Spleen (tissue), 7 donors: ENCODE results near the genes CACNB1 and RPL19.

- PRO-cap, 4 experiments: no peak in any of the 4 experiments
- RAMPAGE, long total RNA, 4 experiments: no peak in any of the 4 experiments
These were observed 675 bp upstream of the SRCIN1 start for GRCh38 chr17:38606367-38606887.

DNA sequence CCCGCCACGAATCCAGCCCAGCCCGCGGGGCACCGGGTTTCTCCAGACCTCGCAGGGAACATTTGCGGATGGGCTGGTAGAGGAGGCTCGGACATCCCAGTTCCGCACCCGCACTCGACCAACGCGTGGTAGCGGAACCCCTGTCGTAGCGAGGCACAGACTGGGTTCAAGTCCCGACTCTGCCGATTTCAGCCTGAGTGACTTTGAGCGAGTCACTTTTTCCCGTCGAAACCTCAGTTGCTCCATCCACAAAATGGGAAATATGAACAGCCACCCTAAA, 2.2 kb upstream of the MLLT6 start:
- PRO-cap, 4 experiments: peak in 1 of 4 experiments; most common minus-strand start position 116 of the sequence (in 1)
- RAMPAGE, long total RNA, 4 experiments: no peak in any of the 4 experiments

- PRO-cap, 4 experiments: no peak in any of the 4 experiments
- RAMPAGE, long total RNA, 4 experiments: no peak in any of the 4 experiments
These were observed 3.9 kb downstream of the MLLT6 start for GRCh38 chr17:38708554-38709728.

GRCh38 chr17:38711779-38712070, 6.7 kb downstream of the MLLT6 start:
- PRO-cap, 4 experiments: no peak in any of the 4 experiments
- RAMPAGE, long total RNA, 4 experiments: no peak in any of the 4 experiments

DNA sequence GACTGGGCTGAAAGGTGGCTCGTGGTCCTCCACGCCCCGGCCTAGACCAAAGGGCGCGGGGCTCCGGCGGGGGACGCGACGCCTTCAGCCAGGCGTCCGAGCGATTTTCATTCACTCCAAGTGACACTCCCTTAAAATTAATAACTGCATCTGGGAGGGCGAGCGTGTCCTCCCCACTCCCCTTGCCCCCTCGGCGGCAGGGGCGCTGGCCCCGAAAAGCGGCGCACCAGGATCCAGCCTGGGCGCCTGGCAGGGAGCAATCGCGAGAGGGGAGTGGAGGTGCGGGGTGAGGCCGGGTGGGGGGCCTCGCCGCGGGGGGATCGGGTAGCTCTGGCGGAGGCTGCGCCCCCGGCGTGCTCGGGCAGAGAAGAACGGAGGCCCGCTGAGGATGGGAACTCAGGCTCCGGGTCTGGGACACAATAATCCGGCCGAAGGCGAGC, 607 bp upstream of the PCGF2 start:
- PRO-cap, 4 experiments: no peak in any of the 4 experiments
- RAMPAGE, long total RNA, 4 experiments: no peak in any of the 4 experiments

GRCh38 chr17:38751350-38751613, 1.3 kb upstream of the PSMB3 start:
- PRO-cap, 4 experiments: peak in 1 of 4 experiments; most common minus-strand start chr17:38751557 (in 1)
- RAMPAGE, long total RNA, 4 experiments: no peak in any of the 4 experiments

DNA sequence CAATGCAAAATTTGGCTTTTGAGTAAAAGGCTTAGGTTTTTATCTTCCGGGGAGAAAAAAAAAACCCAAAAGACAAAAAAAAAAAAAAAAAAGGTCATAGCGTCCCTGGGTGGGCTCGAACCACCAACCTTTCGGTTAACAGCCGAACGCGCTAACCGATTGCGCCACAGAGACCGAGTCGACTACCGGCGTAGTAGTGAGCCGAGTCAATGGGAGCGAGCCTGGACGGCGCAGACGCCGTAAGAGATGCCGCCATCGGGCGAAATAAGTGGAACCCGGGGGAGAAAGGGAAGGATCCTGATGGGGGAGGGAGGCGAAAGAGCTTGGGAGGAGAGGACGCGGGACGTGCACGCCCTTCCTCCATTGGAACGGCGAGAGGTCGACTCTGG, 866 bp upstream of the PSMB3 start:
- PRO-cap, 4 experiments: peak in 4 of 4 experiments; most common plus-strand start position 164 of the sequence (in 3); most common minus-strand start position 180 of the sequence (in 3)
- RAMPAGE, long total RNA, 4 experiments: no peak in any of the 4 experiments

GRCh38 chr17:38796841-38797468, 2.4 kb downstream of the PIP4K2B start:
- PRO-cap, 4 experiments: no peak in any of the 4 experiments
- RAMPAGE, long total RNA, 4 experiments: start-site peak on the minus strand in 1 of 4 experiments, at chr17:38796839-38797092 at its widest, 10 reads per replicate

DNA sequence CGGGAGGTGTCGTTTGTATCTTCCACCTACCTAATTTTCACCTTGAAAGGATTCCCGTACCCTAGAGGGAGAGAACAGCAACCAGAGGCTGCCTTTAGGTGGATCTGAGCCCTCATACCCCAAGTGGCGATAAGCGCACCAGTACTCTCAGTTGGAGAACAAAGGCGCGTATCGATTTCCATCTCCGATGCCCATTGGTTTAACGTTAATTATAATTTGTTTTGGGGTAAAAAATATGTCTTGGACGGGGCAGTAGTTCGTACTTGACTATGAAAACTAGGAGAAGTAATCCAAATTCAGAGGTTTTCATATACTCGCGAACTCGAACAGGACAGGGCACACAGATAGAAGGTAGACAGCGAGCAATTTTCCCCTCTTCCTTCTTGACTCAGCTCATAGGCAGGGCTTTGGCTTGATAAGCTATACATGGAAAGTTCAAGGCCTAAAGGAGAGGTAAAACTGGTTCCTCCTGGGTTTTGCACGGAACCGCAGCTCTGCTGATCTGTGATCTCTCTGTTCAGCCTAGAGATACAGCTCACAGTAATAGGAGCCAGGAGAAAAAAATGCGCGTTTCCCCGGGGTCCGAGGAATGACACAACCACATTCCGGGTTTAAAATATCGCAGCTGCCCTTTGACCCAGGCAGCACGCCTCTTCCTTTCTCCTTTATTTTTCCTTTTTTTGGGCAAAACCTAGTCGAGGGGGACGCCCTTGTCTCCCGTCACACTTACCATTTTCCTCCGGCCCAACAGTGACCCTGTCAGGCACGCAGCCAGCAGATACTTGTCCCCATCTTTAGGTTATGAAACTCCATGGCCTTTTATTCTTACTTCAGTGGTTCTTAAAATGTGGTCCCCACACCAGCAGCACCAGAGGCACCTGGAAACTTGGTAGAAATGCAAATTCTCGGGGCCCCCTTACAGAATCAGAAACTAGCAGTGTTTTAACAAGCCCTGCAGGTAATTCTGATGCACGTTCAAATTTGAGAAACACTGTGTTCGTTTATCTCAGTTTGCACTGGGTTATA, 1.8 kb upstream of the LASP1 start:
- PRO-cap, 4 experiments: peak in 4 of 4 experiments; most common plus-strand start position 822 of the sequence (in 2); most common minus-strand start position 515 of the sequence (in 4)
- RAMPAGE, long total RNA, 4 experiments: no peak in any of the 4 experiments

- PRO-cap, 4 experiments: no peak in any of the 4 experiments
- RAMPAGE, long total RNA, 4 experiments: no peak in any of the 4 experiments
These were observed 21.8 kb downstream of the LASP1 start for GRCh38 chr17:38891389-38892275.

DNA sequence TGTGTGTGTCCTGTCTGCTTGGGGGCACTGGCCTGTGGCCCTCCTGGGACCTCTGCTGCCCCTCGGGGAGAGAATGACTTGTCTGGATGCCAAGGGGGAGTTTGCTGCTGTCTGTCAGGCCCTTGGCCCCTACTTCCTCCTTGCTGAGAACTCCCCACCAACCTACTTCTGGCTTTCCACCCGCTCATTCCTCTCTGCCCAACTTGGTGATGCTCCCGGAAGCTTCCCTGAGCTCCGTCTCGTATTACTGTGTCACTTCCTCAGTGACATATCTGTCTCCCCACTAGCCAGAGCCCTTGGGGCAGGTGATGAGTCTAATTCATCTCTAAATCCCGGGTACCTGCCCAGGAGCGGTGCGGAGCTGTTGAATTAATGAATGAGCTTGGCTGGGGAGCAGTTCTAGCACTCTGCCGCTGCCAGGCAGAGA, 45.3 kb downstream of the FBXO47 start:
- PRO-cap, 4 experiments: no peak in any of the 4 experiments
- RAMPAGE, long total RNA, 4 experiments: no peak in any of the 4 experiments

GRCh38 chr17:39002943-39003696, 35.9 kb upstream of the FBXO47 start:
- PRO-cap, 4 experiments: peak in 2 of 4 experiments; most common plus-strand start chr17:39003378 (in 1); most common minus-strand start chr17:39003113 (in 1)
- RAMPAGE, long total RNA, 4 experiments: no peak in any of the 4 experiments

DNA sequence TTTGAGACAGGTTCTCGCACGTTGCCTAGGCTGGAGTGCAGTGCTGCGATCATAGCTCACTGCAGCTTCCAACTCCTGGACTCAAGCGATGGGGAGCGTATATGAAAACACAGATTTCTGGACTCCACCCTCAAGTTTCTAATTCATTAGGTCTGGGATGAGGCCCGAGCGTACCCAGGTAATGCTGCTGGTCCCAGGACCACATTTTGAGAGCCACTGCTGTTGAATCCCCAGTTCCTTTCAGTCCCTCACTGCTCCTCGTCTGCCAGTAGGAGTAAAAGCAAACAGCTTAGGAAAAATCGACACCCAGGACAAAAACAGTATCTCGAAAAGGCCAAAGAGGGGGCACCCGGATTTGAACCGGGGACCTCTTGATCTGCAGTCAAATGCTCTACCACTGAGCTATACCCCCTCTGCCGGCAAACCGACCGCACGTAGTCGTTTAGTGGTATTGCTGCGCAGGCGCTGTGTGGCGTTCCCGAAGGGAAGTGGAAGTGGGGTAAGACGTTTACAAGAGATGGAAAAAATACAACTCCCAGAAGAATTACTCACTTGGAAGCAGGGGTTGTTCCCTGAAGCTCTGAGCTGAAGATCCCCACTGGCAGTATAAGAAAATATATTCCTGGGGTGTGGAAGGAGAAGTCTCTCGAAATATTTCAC, 2.1 kb upstream of the PLXDC1 start:
- PRO-cap, 4 experiments: peak in 4 of 4 experiments; most common plus-strand start position 475 of the sequence (in 4); most common minus-strand start position 418 of the sequence (in 4)
- RAMPAGE, long total RNA, 4 experiments: no peak in any of the 4 experiments

DNA sequence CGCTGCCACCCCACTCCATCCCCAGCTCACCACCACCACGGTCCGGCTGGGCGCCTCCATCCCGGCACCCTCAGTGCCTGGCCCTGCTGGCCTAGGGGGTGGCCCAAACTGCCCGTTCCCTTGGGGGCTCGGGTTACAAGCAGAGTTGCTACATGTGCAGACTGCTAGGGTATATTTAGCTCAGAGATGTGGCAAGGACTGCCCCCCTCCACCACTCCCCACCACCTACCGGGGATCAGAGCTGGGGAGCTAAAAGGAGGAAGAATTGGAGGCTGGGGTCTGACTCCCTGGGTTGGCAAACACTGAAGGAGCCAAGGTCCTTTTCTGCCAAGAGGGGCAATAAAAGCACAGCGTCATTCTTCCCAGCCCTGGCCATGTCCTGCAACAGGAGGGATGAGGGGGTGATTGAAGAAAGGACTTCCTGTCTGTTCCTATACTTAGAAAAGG, 4.0 kb downstream of the CACNB1 start:
- PRO-cap, 4 experiments: no peak in any of the 4 experiments
- RAMPAGE, long total RNA, 4 experiments: no peak in any of the 4 experiments

- PRO-cap, 4 experiments: no peak in any of the 4 experiments
- RAMPAGE, long total RNA, 4 experiments: no peak in any of the 4 experiments
These were observed 1.2 kb downstream of the CACNB1 start for GRCh38 chr17:39196186-39196764.

- PRO-cap, 4 experiments: peak in 4 of 4 experiments; most common plus-strand start chr17:39197756 (in 2); most common minus-strand start chr17:39197638 (in 3)
- RAMPAGE, long total RNA, 4 experiments: start-site peak on the minus strand in 3 of 4 experiments, at chr17:39197603-39197675 at its widest, 35 to 60 reads per replicate
These were observed at the start of gene CACNB1 for GRCh38 chr17:39197464-39198166. CACNB1 (minus strand) TSS chr17:39197669.

DNA sequence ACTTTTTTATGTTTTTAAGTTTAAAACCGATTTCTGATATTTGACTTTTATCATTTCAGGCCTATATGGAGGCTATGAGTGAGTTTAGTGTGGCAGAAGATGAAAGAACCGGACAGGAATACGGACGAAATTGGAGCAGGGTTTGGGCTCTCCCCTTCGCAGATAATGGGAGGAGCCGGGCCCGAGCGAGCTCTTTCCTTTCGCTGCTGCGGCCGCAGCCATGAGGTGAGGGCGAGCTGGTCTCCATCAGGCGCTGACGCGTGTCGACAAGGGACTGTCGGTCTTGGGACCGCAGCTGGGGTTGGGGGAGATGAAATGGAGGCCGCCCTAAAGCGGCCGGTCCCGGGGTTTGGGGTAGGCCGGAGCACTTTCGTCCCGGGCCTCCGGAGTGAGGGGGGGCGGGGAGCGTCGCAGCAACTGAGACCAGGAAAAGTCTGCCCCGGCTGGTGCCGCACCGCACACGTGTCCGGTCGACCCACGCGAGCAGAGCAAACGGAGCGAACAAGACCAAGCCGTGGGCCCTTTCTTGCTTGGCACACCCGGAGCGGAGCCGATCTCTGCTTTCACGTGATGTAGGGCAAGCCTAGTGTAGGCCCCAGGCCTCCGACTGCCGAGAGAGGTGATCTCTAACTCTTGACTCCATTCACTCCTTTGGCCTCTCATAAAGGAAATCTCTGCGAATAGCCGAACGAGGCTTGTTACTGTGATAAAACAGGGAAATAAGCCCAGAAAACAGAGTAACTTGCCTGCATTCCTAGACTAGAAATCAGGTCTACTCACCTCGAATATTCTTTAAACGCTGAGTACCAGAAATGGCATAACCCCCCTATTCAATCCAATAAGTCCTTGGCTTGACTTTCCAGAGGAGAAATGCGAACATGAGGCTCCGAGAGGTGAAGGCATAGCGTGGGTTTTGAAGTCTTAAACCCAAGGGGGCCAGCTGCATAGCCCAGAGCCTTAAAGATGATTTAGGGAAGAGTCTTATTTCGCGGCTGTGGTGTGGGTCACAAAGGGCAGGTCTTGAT, at the start of gene RPL19:
RPL19 (plus strand) TSS at position 159 of the 1,025 bp plus-strand sequence.
- PRO-cap, 4 experiments: peak in 4 of 4 experiments; most common plus-strand start position 459 of the sequence (in 4); most common minus-strand start position 419 of the sequence (in 1)
- RAMPAGE, long total RNA, 4 experiments: start-site peak on the plus strand in 4 of 4 experiments, centred at positions 195 to 203 of the sequence, 9,789 to 16,038 reads per replicate

- PRO-cap, 4 experiments: peak in 4 of 4 experiments; most common plus-strand start chr17:39201329 (in 4)
- RAMPAGE, long total RNA, 4 experiments: no peak in any of the 4 experiments
These were observed 1.1 kb downstream of the RPL19 start for GRCh38 chr17:39201150-39201556.

GRCh38 chr17:39400101-39400907, 1.1 kb downstream of the FBXL20 start:
- PRO-cap, 4 experiments: no peak in any of the 4 experiments
- RAMPAGE, long total RNA, 4 experiments: no peak in any of the 4 experiments

- PRO-cap, 4 experiments: no peak in any of the 4 experiments
- RAMPAGE, long total RNA, 4 experiments: no peak in any of the 4 experiments
These were observed 9.9 kb downstream of the CDK12 start for GRCh38 chr17:39470862-39471910.